ENCODE measurements around a stretch of chr10.

GRCh38 chr10:110837016-110838327 is 34.3 kb upstream of the PDCD4 start:
- PRO-cap, 2 experiments, result no peak in any of the 2 experiments

GRCh38 chr10:110846348-110846658 is 25.4 kb upstream of the PDCD4 start:
- PRO-cap, 2 experiments, result no peak in any of the 2 experiments

- PRO-cap, 2 experiments, result no peak in any of the 2 experiments
Measured at GRCh38 chr10:110857518-110858587, 13.9 kb upstream of the PDCD4 start.

- PRO-cap, 2 experiments, result no peak in any of the 2 experiments
Measured at GRCh38 chr10:110884095-110885007, 12.6 kb downstream of the PDCD4 start.

- PRO-cap, 2 experiments, result no peak in any of the 2 experiments
Measured at GRCh38 chr10:111076073-111076656, 664 bp upstream of the ADRA2A start.

DNA sequence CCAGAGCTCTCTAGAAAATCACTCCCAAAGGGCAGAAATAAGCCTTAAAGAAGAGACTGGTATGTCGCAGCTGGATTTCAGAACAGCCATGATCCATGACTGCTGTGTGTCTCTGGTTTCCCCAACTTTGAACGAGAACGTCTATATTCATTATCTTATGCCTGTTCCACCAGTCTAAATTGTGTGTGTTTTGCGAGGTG is 220.9 kb downstream of the ADRA2A start:
- PRO-cap, 2 experiments, result no peak in any of the 2 experiments

DNA sequence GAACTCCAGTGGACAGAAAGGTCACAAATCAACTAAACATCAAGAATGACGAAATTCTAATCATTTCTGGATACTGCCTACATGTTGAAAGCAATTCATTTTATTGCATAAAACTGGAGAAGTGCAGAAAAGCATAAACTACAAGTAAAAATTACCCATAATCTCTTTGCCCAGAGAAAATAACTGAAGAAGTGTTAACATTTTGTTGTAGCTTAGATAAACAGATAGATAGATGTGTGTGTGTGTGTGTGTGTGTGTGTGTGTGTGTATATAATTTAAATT is 17.2 kb upstream of the TECTB start:
- PRO-cap, 2 experiments, result no peak in any of the 2 experiments

- PRO-cap, 2 experiments, result no peak in any of the 2 experiments
Measured at GRCh38 chr10:112280233-112280653, 3.0 kb upstream of the TECTB start.

DNA sequence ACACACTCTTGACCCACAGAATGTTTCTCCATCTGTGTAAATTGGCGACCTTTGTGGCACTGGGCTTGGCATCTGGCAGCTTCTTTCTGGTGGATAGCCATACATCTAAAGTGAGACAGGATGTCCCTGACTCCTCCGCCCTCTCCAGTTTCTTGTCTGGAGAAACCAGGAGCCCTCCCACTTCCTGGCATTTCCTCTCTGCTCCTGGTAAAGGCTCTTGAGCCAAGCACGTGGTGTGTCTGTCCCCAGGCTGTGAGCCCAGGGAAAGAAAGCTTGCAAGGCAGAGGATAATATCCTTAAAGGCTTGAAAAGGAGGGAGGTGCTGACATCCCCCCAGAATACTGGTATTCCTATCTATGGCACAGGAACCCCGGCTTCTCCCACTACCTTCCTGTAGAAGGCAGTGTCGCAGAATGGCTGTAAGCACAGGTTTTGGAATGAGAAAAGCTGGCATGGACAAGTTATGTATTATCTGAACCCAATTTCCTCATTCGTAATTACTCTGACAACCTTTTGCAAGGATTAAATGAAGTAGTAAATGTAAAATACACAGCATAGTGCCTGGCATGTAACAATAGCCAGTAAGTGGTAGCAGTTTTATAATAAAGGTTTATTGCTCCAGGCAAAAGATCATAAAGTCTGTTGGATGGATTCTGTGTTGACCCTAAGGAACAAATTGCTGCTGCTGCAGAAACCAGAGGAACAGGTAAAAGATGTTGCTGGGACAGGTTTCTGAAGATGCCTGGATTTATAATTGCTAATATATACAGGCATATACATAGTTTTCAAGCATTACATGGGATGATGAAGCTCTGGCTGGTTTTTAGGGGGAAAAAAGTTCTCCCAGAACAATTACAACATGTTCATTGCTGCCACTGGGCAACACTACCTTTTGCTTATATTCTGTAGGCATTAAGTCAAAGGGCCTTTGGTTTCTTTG is 11.7 kb upstream of the ACSL5 start:
- PRO-cap, 2 experiments, result peak in 1 of 2 experiments; most common plus-strand start position 236 of the sequence (in 1); most common minus-strand start position 166 of the sequence (in 1)

DNA sequence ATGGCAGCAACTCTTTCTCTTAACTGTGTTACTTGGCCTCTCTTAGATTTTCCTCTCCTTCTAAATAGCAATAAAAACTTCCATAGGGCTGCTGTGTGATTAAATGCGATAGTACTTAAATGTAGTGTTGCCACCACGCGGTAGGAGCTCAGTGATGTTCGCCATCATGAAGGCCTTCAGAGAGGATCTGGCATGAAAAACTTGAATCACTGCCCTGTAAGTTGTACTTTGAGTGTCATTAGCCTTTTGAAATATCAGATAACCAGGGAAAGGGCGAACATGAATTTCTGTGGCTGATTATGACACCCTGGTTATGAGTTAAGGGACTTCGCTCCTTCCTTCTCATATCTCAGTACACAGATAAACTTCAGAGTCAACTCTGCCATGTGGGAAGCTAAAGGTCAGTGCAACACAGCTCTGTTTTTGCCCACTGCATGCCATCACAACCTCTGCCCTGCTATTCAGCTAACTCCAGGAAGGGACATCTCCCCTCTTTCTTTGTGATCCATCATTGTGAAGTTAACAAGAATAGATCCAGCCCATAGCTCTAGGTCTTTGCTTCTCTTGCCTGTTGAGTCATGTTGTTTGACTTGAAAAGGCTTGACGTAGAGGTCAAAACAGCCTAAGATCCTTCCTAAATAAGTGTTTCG is 8.9 kb upstream of the ACSL5 start:
- PRO-cap, 2 experiments, result no peak in any of the 2 experiments

- PRO-cap, 2 experiments, result no peak in any of the 2 experiments
Measured at GRCh38 chr10:112372114-112372548, 1.8 kb upstream of the ACSL5 start.

DNA sequence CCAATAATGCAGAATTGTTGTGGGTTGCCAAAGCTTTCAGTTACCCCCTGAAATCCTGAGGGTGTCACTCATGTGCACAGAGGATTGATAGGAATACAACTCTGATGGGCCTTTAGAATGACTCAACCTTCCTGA is 839 bp downstream of the ACSL5 start:
- PRO-cap, 2 experiments, result no peak in any of the 2 experiments

- PRO-cap, 2 experiments, result peak in 2 of 2 experiments; most common plus-strand start chr10:112376230 (in 2); most common minus-strand start chr10:112376167 (in 1)
Measured at GRCh38 chr10:112375855-112376530, 2.1 kb downstream of the ACSL5 start.

DNA sequence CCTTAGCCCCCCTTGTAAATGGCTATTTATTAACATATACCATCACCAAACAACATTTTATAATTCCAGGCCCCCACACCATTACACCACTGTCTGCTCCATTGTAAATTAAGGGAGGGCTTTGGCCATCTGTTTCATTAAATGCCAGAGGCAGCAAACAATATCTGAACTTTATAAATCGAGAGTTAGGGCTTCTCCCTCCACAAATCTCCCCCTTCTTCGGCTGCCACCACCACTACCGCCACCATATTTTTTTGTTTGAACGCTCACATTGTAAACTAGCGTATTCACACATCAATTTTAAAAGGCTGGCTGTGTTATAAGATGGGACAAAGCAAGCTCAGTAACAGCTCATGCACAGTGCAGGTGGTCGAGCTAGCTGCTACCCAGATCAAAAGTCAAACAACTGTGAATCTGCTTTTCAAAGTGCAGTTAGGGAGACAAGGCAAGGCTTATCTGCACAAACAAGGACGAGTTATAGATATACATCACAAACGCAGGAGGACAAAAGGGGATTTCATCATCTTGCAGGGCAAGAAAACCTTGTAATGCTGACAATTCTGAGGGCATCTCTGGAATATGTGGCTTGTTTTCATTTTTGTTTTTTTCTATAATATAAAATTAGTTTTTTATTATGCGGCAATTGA is 231.5 kb downstream of the VTI1A start:
- PRO-cap, 2 experiments, result no peak in any of the 2 experiments

DNA sequence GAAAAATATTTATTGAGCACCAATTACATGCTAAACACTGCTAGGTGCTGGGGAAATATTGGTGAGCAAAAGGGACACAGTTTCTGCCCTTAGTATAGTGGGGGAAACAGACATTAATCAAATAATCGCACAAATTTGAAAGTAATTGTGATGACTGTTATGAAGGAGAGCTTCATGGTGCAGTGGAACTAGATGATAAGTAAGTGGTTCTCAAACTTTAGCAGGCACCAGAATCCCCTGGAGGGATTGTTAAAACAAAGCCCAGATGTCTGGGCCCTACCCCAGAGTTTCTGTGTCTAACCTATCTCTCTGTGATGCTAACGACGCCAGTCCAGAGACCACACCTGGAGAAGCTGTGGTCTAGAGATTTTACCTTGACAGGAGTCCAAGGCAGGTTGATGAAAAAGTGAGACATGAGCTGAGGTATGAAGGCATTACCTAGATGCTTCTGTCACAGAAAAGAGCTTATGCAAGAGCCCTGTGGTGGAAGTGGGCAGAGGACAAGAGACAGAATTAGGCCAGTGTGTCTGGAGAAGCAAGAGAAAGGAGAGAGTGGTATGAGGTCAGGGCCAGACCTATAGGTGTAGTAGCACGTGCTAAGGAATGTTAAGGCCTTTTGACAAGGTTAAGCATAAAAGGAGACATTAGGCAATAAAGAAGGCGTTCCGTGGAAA is 184.4 kb upstream of the TCF7L2 start:
- PRO-cap, 2 experiments, result no peak in any of the 2 experiments

DNA sequence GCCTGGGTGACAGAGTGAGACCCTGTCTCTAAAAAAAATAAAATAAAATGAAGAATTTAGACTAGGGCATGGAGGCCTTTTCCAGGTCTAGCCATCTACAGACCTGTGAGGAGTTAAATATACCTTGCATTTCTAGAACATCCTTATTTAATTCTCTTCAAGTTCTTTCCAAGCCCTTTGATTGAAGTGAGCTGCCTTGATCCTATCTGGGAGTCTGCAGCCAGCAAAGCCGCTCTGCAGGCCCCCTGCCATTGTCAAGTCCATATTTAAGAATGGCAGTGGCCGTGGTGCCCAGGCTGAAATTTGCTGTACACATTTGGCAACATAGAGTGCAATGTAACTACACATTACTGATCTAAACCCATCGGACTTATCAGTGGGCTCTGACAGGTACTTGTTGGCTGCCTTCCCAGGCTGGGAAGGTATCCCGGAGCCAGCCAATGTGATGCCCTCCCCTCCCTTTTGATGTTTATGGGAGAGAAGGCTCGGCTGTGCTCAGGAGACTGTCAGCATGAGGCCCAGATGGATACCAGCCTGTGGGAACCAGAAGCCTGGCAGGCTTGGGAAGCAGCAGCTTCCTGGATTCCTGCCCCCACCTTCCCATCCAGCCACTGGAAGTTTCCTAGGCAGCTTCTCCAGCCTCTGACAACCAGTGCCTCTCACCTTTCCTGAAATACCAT is 146.2 kb upstream of the TCF7L2 start:
- PRO-cap, 2 experiments, result no peak in any of the 2 experiments

DNA sequence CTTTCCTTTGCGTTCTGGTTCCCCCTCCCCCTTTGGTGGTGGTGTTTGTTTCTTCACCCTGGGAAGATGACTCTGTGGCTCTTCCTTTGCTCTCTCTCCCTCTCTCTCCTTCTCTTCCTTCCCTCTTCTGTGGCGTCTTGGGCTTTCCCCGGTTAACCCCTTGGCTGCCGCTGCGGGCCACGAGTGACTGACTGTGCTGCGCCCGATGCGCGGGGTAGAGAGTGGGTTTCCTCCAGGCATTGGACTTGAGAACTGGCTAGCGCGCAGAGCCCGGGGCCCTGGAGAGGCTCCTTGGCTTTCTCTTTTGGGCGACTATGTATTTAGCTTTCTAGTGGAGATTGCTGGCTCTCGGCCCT is 1.8 kb downstream of the TCF7L2 start:
- PRO-cap, 2 experiments, result peak in 1 of 2 experiments; most common plus-strand start position 248 of the sequence (in 1); most common minus-strand start position 111 of the sequence (in 1)

DNA sequence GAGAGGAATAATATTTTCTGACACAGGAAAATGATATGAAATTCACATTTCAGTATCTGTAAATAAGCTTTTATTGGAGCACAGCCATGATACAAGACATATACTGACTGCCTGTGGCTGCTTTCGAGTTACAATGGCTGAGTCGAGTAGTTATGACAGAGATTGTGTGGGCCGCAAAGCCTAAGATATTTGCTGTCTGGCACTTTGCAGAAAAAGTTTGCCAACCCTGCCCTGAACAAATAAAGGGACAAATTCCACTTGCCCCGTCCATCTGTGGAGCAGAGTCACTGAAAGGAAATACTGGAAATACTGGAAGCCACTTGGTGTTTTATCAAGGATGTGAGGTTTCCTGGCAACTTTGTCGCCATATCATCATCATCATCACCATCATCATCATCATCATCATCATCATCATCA is 85.7 kb downstream of the TCF7L2 start:
- PRO-cap, 2 experiments, result no peak in any of the 2 experiments

GRCh38 chr10:113037365-113038760 is 87.8 kb downstream of the TCF7L2 start:
- PRO-cap, 2 experiments, result no peak in any of the 2 experiments

DNA sequence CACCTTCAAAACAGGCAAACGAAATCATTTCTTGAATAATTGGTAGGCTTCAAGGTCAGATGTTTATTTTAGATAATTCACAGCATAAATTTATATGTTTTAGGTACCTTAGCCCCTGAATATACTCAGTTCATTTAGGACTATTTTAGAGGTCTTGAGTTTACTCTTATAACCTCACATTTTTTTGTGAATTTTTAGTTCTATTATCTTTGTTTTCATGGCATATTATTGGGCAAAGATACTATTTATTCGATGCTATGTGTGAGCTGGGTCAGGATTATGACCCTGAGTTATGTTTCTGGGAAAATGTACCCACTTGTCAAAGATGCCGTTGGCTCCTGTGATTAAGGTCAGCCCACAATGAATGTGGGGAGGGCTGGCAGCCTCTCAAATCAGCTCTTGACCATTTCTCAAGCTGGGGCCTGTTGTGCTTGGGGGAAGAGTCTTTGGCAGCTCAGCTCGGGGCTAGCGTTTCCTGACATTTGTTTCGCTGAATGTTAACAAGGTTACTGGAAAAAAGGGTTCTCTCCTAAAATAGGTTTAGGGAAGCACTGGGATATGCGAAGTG is 97.5 kb downstream of the TCF7L2 start:
- PRO-cap, 2 experiments, result no peak in any of the 2 experiments

Data from right ventricle myocardium (tissue), 1 donor.